Mesenteric fat pad (tissue), 1 donor: Measurements from ENCODE around the gene CDC16.

DNA sequence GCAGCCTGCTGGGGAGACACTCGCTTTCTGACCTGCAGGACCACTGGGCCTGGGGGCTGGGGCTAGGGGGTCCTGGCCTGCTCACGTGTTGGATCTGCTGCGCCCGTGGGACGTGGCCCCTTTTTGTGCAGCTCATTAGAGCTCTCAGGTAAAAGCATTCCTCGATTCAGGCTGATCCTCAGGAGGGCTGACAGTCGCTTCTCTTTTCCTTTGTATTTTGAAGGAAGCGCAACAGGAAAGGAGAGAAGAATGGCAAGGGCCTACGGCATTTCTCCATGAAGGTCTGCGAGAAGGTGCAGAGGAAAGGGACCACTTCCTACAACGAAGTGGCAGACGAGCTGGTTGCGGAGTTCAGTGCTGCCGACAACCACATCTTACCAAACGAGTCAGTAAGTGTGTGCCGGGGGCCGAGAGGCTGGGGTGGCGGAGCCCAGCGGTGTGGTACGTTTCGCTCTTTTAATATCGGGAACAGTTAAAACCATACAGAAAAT, 25.1 kb downstream of the ATP4B start:
- PRO-cap: no peak

GRCh38 chr13:113817429-113818306, 46.2 kb downstream of the GAS6 start:
- PRO-cap: no peak

- PRO-cap: no peak
Measured at GRCh38 chr13:113853271-113853902, 10.5 kb downstream of the GAS6 start.

DNA sequence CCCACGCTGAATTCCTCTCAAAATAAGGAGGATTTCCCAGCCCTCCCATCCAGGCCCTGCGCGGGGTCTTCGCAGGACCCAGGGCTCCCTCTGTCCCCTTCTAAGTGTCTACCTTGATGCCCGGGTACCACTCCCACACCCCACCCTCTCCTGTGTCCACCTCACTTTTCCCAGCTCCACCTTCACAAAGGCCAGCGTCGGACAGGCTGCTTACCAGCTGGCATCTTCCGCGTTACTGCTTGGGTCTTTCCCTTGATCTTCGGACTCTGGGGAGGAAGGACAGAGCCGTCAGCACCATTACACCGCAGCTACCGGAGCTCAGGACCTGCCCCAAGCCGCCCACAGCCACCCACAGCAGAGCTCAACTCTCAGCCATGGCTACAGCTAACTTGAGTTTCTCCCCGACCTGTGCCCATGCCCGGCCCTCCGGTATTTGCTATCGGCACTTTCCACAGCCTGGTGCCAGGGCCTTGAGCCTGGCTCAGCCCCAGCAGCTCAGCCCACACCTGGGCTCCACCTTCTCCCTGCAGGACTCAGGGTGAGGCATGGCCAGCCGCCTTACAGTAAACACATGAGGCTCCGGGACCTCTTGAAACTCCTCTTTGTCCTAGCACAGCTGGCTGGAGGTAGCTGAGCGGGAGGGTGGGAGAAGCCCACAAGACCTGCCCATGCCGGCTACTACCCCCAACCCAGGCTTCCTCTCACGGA, 3.8 kb downstream of the C13orf46 start:
- PRO-cap: no peak

DNA sequence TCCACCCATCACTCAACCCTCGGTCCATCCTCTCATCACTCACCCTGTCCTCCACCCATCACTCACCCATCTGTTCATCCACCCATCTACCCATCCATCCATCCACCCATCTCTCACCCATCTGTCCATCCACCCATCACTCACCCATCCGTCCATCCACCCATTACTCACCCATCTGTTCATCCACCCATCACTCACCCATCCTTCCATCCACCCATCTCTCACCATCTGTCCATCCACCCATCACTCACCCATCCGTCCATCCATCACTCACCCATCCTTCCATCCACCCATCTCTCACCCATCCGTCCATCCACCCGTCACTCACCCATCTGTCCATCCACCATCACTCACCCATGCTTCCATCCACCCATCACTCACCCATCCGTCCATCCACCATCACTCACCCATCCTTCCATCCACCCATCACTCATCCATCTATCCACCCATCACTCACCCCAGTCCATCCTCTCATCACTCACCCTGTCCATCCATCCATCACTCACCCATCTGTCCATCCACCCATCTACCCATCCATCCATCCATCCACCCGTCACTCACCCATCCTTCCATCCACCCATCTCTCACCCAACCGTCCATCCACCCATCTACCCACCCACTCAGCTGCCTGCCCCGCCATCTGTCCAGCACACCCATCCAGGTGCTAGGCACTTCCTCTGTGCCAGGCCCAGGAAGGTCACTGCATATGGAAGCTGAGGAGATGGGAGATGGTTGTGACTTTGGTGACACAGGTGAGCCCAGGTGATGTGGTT, 15.4 kb upstream of the C13orf46 start:
- PRO-cap: no peak

- PRO-cap: no peak
Measured at GRCh38 chr13:114012438-114013221, 38.8 kb upstream of the C13orf46 start.

- PRO-cap: no peak
Measured at GRCh38 chr13:114013292-114013772, 39.5 kb upstream of the C13orf46 start.

DNA sequence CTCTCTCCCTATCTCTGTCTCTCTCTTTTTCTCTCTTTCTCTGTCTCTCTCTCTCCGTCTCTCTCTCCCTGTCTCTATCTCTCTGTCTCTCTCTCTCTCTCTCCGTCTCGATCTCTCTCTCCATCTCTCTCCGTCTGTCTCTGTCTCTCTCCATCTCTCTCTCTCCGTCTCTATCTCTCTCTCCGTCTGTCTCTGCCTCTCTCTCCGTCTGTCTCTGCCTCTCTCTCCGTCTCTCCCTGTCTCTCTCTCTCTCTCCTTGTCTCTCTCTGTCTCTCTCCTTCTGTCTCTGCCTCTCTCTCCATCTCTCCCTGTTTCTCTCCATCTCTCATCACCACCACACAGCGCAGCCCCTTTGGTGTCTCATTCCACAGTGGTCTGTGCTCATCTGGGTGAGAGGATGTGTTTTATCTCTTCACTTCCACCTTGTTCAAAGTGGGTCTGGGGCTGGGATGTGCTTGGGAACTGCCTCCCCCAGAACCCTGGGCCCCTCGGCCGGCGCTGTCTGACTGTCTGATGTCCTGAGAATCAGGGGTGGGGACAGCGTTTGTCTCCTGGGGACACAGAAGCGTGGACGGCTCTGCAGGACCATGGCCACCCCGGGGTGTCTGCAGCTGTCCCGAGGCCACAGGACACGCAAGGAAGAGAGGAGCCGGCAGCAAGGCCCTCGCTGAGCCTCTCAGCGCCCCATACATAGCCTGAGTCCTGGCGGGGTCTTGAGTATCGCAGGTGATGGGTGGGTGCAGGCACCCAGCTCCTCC, 40.2 kb upstream of the C13orf46 start:
- PRO-cap: no peak

GRCh38 chr13:114043355-114044022, 69.6 kb upstream of the C13orf46 start:
- PRO-cap: no peak

DNA sequence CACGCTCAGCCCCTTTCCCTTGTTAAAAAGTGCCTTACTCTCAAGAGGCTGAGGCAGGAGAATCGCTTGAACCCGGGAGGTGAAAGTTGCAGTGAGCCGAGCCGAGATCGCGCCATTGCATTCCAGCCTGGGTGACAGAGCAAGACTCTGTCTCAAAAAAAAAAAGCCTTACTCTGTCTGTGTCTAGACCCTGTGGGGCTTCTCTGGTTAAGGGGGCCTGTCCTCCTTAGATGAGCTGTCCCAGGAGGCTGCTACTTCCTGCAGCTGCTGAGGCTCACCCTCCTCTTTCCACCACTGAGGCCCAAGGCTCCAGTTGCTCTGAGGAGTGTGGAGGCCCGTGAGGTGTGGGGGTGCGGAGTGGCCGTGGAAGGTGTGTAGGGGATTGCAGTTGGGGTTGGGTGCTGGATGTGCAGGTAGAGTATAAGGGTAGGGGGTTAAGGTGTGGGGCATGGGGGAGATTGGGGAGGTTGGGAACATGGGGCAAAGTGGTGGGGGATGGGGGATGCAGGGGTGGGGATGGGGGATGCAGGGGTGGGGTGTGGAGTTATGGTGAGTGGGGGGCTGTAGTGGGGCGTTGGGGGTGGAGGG, 22.1 kb upstream of the RASA3 start:
- PRO-cap: no peak

DNA sequence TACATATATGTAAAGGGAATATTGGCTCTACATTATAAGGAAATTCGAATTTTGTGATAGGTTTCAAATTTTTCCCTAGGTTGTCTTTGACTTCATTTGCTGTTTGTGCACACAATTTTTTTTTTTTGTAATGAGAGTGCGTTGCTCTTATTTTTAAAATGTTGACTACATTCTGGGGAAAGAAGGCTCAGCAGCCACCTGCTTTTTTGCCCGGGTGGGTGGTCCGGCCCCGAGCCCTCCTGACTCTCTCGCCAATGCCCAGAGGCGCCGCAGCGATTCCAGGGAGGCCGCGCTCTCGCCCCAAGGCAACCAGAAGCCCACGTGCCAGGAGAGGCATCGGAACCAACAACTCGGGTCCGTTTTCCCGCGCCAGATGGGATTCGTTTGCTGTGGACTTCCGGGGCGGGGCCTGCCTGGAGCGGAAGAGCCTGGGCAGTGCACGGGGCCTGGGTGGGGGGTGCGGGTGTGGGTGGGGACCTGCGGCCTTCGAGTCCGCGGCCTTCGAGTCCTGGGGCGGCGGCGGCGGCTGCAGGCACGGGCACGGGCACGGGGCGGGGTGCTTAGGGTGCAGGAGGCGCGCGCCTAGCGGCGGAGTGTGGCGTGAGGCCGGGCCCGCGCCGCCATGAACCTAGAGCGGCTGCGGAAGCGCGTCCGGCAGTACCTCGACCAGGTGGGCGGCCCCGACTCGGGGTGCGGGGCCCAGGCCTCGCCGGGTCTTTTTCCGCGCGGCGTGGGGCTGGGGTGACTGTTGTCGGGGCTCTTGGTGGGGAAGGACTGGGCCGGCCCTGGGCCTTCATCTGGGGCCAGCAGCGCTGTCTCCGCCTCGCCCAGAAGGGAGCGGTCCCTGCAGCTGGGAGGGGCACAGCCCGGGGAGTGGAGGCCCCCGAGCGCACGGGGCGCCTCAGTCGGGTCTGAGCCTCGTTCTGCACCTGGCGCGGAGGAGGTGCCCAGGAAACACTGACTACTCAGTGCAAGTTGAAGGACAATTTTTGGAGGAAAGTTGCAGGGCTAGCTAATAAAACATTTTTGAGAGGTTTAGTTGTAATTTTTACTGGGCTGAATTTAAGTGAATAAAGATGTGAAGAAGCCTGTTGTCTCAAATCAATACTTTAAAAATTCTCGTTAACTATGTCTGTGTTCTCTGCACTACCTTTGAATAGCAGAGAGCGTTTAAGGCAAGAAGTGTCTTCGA, at the start of gene CDC16:
TSS of gene CDC16 (plus strand) at position 435 of the 1,192 bp plus-strand sequence.
- PRO-cap: no peak

DNA sequence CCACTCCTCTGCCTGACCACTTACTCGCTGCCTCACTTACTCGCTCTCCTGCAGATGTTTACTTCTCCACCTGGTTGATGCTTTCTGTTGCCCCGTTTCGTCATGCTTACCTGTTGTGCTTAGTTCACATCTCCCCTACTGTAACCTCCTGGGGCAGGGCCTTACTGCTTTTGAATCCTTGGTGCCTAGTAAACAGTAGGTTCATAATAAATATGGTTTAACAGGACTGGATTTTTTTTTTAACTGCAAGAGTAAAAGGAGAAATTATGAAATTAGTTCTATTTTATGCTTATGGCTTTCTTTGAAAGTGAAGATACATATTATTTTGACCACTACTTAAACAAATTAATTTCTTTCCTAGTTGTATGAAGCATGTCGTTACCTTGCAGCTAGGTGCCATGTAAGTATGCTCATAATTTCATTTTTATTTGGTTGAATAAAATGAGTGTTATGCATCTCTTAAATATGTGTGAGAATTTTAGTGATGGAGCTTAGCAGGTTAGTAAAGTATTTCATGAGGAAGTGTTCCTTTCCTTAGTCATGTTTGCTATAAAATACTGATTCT, 4.0 kb downstream of the CDC16 start:
- PRO-cap: no peak